B cell (primary cell): ENCODE results near the genes RPL6, OAS3 and DDX54.

DNA sequence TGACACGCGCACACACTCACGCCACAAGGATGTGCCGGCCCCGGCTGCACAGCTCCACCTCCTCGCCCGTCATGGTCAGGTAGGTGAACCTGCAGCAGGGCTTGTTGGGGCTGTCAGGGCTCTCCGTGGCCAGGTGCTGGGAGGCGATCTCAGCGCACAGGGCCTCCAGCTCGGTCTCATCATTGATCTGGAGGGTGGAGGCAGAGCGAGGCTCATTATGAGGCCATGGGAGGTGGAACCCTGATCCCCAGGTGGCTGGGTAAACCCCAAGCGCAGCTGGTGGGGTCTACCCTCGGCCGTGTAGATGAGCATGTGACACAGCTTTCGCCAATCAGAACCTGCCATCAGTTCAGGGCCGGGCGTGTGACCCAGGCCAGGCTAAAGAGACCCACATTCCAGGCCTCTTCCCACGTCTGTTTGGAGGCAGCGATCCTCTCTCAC is 38.7 kb downstream of the TRAFD1 start:
- PRO-cap, result no peak
- CAGE, long polyA plus RNA, result no peak

GRCh38 chr12:112175562-112176164 is 50.3 kb downstream of the TRAFD1 start:
- PRO-cap, result no peak
- CAGE, long polyA plus RNA, result no peak

GRCh38 chr12:112408742-112410026 is at the start of gene RPL6:
Gene RPL6, minus strand, starts transcription at chr12:112409605.
- PRO-cap, result bidirectional peak, plus-strand start at chr12:112408806, minus-strand start at chr12:112408665; bidirectional peak, plus-strand start at chr12:112409214, minus-strand start at chr12:112409283; bidirectional peak, plus-strand start at chr12:112409399, minus-strand start at chr12:112409312; unidirectional peak, minus-strand start at chr12:112409435; unidirectional peak, minus-strand start at chr12:112409602
- CAGE, long polyA plus RNA, result start-site peak on the minus strand at chr12:112409575-112409596, 15 and 24 reads in 2 replicates

GRCh38 chr12:112422370-112422958 is 3.7 kb downstream of the PTPN11 start:
- PRO-cap, result no peak
- CAGE, long polyA plus RNA, result no peak

DNA sequence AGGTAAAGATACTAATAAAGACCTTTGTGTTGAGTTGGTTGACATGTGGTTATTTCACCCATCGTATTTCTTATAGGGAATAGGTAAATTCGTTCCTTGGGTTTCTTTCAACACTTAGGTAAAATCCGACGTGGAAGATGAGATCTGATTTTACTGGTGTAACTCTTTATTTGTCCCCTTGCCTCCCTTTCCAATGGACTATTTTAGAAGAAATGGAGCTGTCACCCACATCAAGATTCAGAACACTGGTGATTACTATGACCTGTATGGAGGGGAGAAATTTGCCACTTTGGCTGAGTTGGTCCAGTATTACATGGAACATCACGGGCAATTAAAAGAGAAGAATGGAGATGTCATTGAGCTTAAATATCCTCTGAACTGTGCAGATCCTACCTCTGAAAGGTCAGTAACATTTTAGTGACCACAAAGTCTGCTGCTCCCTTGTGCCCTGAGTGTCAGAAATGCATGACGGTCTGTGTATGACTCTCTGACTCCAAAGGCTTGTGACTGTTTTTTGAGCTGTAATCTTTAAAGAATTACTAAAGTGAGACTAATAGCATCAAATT is 31.4 kb downstream of the PTPN11 start:
- PRO-cap, result no peak
- CAGE, long polyA plus RNA, result no peak

- PRO-cap, result no peak
- CAGE, long polyA plus RNA, result no peak
Observed at GRCh38 chr12:112937884-112938882, at the start of gene OAS3. Gene OAS3, plus strand, starts transcription at chr12:112938474.

- PRO-cap, result no peak
- CAGE, long polyA plus RNA, result no peak
Observed at GRCh38 chr12:112969452-112969930, 8.8 kb upstream of the OAS2 start.

DNA sequence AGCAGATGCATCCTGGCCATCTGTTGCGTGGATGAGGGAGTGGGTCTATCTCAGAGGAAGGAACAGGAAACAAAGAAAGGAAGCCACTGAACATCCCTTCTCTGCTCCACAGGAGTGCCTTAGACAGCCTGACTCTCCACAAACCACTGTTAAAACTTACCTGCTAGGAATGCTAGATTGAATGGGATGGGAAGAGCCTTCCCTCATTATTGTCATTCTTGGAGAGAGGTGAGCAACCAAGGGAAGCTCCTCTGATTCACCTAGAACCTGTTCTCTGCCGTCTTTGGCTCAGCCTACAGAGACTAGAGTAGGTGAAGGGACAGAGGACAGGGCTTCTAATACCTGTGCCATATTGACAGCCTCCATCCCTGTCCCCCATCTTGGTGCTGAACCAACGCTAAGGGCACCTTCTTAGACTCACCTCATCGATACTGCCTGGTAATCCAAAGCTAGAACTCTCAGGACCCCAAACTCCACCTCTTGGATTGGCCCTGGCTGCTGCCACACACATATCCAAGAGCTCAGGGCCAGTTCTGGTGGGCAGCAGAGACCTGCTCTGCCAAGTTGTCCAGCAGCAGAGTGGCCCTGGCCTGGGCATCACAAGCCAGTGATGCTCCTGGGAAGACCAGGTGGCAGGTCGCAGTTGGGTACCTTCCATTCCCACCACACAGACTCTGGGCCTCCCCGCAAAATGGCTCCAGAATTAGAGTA is 6.7 kb upstream of the OAS2 start:
- PRO-cap, result no peak
- CAGE, long polyA plus RNA, result no peak

GRCh38 chr12:113057167-113058158 is 933 bp downstream of the DTX1 start:
- PRO-cap, result no peak
- CAGE, long polyA plus RNA, result no peak

DNA sequence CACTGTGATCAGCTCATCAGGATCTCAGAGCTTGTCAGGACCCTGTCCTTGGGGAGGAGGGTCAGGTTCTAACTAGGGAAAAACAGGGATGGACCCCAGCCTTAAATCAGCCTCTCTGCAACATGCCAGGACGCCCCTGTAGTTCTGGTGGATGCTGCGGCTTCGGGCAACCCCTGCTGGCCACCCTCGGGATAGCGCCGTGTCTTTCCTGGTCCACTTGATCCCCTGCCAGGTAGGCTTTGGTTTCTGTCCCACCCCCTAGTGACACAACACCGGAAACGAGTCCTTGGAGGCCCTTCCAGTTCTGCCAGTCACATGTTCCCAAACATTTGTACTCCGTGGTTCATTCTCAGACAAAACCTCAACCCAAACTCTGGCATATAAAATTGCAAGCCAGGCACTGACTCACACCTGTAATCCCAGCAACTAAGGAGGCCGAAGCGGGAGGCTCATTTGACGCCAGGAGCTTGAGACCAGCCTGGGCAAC is 37.2 kb downstream of the RASAL1 start:
- PRO-cap, result no peak
- CAGE, long polyA plus RNA, result no peak

DNA sequence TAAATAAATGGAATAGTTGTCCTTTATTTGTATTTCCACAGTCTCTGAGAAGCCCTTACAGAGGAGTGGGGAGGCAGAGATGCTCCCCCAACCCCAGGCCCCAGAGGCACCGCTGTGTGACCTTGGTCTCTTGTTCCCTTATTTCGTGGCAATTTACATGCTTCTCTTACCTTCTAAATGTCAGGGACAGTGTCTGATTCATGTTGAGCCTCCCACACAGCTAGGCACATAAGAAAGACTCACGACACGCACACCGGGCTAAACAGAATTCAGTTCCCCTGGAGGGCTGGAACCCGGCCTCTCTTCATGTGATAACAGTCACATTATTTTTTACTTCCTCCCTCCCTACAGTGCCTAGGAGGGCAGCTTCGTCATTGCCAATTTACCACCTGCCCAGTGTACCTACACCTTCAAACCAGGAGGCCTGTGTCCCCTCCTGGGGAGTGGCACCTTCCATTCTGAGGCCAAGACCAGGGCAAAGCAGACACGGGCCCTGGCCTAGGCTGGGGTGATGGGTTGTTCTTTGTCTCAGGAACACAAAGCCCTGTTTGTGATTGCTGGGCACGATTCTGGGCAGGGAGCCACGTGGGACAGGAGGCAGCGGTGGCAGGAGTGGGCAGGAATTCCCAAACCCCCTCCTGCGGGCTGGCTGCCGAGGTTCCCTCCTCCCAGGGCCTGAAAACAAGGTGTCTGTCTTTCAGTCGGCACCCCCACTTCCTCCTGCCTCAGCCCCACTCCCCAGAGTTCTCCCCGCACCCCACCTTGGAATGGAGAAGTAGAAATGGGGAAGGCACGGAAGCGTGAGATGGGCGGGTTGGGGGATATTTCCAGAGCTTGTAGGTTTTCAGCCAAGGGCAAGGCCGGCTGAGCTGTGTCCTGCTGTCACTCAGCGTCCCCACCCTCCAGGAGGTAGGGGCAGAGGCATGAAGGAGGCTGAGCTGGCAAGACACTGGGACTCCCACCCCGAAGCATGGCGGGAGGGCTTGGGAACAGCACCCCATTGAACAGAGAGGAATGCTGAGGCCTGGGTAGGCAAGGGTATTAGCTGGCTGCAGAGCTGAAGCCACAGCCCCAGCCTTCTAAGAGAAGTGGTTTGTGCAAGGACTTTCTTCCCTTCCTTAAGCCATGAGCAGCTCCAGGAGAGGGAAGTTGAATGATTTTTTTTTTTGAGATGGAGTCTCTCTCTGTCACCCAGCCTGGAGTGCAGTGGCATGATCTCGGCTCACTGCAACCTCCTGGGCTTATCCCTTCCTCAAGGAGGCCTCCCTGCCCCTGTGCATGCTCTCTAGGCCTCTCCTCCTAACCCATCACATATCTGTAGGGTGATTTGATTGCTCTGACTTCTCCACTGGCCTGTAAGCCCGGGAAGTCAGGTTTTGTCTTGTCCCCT is 7.0 kb upstream of the RASAL1 start:
- PRO-cap, result no peak
- CAGE, long polyA plus RNA, result no peak

GRCh38 chr12:113185196-113185881 is at the start of gene DDX54:
Gene DDX54, minus strand, starts transcription at chr12:113185478.
- PRO-cap, result bidirectional peak, plus-strand start at chr12:113185754, minus-strand start at chr12:113185439
- CAGE, long polyA plus RNA, result no peak

GRCh38 chr12:113231388-113232117 is 10.3 kb downstream of the TPCN1 start:
- PRO-cap, result no peak
- CAGE, long polyA plus RNA, result no peak

DNA sequence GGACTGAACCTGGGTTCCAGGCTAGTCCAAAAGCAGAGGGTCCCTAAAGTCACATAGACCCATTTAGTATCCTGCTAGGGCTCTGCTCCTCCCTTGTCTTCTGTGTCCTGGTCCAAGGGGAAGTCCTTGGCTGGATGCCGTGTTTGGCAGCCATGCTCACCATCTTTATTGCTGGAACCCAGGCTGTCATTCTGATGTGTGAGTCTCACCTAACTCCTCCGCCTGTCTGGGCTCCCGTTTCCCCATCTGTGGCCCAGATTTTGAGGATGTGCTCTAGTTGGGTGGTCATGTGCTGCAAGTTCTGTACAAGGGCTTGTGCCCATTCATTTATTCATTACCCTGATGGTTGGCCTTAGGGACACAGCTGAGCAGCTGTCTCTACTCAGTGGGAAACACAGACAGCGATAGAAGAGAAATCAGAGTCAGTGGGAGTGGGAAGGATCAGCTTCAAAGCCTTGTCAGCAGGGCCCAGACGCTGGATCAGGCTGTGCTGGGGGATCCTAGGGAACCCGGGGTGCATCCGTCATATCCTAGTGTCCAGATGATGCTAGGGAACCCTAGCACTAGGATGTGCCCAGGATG is 1.1 kb downstream of the PLBD2 start:
- PRO-cap, result no peak
- CAGE, long polyA plus RNA, result no peak

- PRO-cap, result no peak
- CAGE, long polyA plus RNA, result no peak
Observed at GRCh38 chr12:113360090-113360474, 1.7 kb downstream of the PLBD2 start.

DNA sequence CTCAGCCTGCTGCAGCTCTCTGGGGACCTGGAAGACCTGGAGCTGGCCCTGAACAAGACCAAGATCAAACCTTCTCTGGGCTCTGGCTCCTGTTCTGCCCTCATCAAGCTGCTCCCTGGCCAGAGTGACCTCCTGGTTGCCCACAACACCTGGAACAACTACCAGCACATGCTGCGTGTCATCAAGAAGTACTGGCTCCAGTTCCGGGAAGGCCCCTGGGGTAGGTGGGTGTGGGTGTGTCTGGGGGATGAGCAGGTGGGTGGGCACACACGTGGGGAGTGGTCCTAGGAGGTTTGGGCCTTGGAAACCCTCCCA is 16.4 kb downstream of the PLBD2 start:
- PRO-cap, result no peak
- CAGE, long polyA plus RNA, result no peak

DNA sequence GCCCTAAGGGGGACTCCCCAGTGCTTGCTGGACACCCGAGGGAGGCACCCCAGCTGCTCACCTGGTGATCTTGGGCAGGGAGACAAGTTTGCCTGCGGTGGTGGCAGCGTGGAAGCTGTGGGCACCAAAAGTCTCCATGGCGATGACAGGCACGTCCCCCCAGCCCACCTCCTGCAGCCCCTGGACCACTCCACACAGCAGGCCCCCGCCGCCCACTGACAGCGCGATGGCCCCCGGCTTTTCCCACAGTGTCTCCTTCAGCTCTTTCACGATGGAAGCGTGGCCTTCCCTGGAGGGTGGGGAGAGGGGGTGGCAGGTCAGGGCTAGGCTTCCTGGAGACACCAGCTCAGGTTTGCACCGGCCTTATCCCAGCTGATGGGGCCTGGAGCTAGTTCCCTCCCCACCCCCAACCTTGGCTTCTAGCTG is 6.6 kb downstream of the SDS start:
- PRO-cap, result no peak
- CAGE, long polyA plus RNA, result no peak

GRCh38 chr12:113401639-113402353 is 1.9 kb downstream of the SDS start:
- PRO-cap, result no peak
- CAGE, long polyA plus RNA, result no peak

- PRO-cap, result no peak
- CAGE, long polyA plus RNA, result no peak
Observed at GRCh38 chr12:113405570-113406032, 1.9 kb upstream of the SDS start.

DNA sequence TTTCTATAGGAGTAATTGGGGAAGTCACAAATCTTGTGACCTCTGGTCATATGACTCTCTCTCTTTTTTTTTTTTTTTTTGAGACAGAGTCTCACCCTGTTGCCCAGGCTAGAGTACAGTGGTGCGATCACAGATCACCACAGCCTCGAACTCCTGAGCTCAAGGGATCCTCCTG is 5.8 kb upstream of the SDSL start:
- PRO-cap, result no peak
- CAGE, long polyA plus RNA, result no peak